Testis (tissue), 5 donors: ENCODE measurements around the genes DCP1A and CHDH.

DNA sequence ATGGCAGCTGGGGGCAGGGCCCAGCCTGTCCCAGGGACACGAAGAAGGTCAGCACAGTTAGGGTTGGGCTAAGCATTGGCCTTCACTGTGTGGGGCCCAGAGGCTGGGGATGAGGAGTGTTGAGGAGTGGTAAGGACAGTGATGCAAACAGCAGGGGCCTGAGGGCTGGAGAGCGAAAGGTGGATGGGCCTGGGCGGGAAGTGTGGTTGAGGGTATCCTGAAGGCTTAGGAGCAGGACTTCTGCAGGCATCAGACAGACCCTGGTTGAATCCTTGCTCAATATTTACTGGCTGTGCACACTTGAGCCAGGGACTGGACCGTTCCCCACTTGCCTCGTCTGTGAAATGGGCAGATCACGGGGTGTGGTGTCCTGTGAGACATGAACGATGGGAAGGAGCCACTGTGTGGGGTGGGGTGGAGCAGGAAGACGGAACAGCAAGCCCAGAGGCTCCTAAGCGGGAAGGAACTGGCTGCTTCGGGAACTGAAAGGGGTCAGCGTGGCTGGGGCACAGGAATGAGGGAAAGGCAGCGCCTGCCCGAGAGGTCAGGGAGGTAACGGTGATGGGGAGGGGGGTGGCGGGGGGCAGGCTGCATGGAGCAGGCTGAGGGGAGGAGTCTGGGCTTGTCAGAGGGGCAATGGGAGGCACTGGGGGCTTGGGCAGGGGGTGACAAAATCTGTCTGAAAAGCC, 7.4 kb downstream of the PRKCD start:
- PRO-cap, 3 experiments = no peak in any of the 3 experiments
- RAMPAGE, long total RNA, 2 experiments = no peak in any of the 2 experiments
- RRBS = no CpG with 5 or more reads among the region's 15 CpGs

DNA sequence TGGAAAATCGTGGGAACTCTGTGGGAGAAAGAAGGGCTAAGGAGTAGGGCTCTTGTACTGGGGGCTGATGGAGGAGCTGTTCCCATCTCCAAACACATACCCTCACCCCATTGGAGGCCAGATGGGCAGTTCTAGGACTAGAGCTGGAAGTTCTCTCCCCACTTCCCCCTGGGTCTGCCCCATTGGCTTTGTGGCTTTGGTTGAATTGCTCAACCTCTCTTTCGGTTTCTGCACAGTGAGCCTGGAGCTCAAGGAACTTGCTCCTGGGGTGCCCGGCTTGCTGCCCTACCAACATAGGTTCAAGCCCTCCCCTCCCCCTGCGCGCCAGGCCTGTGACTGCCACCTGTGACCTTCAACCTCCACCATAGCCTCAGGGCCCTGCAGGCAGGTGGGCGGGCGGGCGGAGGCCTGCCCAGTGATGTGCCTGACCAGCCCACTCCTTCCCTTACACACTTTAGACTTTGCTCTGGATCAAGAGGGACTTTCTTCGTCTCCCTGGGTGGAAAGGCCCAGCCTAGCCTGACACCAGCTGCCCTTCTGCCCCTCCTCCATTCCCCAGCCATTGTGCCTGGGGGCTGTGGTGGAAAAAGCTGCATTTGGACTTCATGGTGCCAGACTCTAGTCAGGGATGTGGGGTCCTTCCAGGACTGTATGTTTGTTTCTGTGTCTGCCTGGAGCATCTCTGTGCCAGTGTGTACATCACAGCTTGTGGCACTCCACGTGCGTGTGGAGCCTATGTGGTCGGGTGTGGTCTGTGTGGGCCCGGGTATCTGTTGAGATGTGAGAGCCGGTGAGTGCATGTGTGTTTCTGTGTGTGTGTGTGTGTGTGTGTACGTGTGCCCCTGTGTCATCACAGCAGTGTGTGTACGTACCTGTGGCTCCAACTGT, 9.4 kb downstream of the PRKCD start:
- PRO-cap, 3 experiments = no peak in any of the 3 experiments
- RAMPAGE, long total RNA, 2 experiments = no peak in any of the 2 experiments
- RRBS = no CpG with 5 or more reads among the region's 16 CpGs

DNA sequence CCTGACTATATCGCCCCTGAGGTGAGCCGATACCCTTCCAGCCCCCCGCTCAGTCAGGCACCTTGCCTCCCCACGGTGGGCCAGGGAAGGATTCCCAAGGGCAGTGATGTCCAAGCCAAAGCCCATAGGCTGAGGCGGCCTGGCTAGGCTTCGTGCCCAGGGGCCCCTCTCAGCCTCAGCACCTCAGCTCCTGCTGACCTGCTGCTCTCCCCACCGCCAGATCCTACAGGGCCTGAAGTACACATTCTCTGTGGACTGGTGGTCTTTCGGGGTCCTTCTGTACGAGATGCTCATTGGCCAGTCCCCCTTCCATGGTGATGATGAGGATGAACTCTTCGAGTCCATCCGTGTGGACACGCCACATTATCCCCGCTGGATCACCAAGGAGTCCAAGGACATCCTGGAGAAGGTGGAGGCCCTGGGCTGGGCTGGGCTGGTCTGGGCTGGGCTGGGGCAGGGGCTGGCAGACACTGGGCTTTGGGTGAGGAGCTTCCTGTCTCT, 27.9 kb downstream of the PRKCD start:
- PRO-cap, 3 experiments = no peak in any of the 3 experiments
- RAMPAGE, long total RNA, 2 experiments = no peak in any of the 2 experiments
- RRBS = no CpG with 5 or more reads among the region's 13 CpGs

DNA sequence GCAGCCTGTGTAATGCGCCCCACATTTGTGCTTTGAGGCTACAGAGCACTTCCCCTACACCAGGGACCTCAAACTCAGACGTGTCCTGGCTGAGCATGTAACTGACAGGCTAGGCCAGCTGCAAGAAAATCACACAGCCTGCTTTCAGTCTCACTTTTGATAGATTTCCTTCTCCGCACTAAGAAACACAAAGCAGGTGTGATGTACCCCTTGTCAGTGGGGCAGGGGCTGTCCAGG, 29.7 kb downstream of the PRKCD start:
- PRO-cap, 3 experiments = no peak in any of the 3 experiments
- RAMPAGE, long total RNA, 2 experiments = no peak in any of the 2 experiments
- RRBS = no CpG with 5 or more reads among the region's 3 CpGs

DNA sequence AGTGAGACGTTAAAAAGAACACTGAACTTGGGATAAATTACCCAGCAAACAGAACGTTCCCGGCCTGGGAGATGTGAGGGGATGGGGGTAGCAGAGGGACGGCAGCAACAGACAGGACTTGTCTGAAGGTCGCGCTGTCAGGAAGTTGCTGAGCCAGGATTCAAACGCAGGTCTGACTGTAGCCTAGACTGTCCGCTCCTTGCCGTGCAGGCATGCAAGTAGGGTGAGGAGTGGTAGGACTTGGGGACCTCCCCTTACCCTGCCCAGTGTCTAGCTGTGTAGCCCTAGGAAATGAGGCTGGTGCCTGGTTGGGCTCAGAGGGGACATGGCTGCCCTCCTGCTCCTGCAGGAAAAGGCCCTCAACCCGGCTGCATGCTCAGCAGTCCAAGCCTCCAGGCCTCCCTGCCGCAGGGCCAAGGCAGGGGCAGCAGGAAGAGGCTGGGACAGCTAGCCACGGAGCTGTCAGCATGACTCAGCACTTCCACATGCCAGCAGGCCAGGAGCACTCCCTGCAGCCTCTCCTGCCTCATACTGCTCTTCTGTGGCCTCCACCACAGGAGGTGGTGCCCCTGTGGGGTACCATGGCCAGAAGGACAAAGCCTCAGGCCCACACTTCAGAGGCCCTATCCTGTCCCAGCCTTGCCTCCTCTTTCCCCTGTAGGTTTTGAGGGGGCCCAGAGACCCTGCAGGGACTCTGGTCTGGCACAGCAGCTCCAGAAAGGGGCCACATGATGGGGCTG, 19.8 kb downstream of the TKT start:
- PRO-cap, 3 experiments = peak in 2 of 3 experiments; most common plus-strand start position 486 of the sequence (in 2); most common minus-strand start position 390 of the sequence (in 1)
- RAMPAGE, long total RNA, 2 experiments = no peak in any of the 2 experiments
- RRBS = no CpG with 5 or more reads among the region's 12 CpGs

- PRO-cap, 3 experiments = peak in 3 of 3 experiments; most common plus-strand start chr3:53347343 (in 2); most common minus-strand start chr3:53347506 (in 2)
- RAMPAGE, long total RNA, 2 experiments = start-site peak on the plus strand in 2 of 2 experiments, at chr3:53347678-53347749 at its widest, 16 to 20 reads per replicate; start-site peak on the minus strand in 2 of 2 experiments, at chr3:53347528-53347641 at its widest, 21 to 225 reads per replicate
- RRBS = under 1% methylated on average over 13 of the region's 71 CpGs
Measured at GRCh38 chr3:53346958-53348219, at the start of gene DCP1A. TSS of gene DCP1A (minus strand) at chr3:53347543.

- PRO-cap, 3 experiments = no peak in any of the 3 experiments
- RAMPAGE, long total RNA, 2 experiments = no peak in any of the 2 experiments
- RRBS = no CpG with 5 or more reads among the region's 8 CpGs
Measured at GRCh38 chr3:53679863-53680462, 166.3 kb downstream of the CHDH start.

GRCh38 chr3:53843636-53844004, 2.6 kb downstream of the CHDH start:
- PRO-cap, 3 experiments = no peak in any of the 3 experiments
- RAMPAGE, long total RNA, 2 experiments = no peak in any of the 2 experiments
- RRBS = no CpG with 5 or more reads among the region's 4 CpGs

DNA sequence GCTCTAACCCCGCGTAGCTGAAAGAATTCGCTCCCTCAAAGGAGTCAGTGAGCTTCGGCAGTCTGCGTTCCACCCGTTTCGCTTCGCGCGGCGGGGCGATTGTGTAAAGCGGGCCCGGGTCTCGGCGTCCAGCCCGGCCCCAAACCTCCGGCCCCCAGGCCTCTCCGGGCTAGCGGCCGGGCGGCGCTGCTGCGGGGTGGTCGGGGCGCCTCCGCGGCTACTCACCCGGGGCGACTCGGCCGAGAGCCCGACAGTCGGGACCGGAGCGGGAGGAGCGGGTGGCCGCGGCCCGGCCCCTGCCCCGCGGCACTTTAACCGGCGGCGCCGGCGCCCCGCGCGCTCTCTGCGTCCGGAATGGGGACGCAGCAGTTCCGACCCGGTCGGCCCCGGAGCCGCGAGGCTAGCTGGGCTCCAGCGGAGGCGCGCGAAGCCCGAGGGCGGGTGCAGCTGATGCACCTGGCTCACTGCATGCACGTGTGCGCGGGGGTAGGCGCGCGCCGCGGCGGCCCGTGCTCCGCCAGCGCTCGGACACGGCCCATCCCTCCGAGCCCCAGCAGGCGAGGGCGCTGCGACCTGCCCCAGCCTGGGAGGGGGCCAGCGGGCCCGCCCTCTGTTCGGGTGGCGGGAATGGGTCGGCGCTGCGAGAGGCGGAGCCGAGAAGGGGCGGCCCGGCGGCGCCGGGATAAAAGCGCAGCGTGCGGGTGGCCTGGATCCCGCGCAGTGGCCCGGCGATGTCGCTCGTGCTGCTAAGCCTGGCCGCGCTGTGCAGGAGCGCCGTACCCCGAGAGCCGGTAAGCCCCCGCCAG, at the start of gene CHDH:
CHDH (minus strand) TSS at position 562 of the 806 bp plus-strand sequence.
- PRO-cap, 3 experiments = peak in 3 of 3 experiments; most common plus-strand start position 711 of the sequence (in 3); most common minus-strand start position 313 of the sequence (in 2)
- RAMPAGE, long total RNA, 2 experiments = no peak in any of the 2 experiments
- RRBS = 2% methylated on average over 25 of the region's 113 CpGs

DNA sequence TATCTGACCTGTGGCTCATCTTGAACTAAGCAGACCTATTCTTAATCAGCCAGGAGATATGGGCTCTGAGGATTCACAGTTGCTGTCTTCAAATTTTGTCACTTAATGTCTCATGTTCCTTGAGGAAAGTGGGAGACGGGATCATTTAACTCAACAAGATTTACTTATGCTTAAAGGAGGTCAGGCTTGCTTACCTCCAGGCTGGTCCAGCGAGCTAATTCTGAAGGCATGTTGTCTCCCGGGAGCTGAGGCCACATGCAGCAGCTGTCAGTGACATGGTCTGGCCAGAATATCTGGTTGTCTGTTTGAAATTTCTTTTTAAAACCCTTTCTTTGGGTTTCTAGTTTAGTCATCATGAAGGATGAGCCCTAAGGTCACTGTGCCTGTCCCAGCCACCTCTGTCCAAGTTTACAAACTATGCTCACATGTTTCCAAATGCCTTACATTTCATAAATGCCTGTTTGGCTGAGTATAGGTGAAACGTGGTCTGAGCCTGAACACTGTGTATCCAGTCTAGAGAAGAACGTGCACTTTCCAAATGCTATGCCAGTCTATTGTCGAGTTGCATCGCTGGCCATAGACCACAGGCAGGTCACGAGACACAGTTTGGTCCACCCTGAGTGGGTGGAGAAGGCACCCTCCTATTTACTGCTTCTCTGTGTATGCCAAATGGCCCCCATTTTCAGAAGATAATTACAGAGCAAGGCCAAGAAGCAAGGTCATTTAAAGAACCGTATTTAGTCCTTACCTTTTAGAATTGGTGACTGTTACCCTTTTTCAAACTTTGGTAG, 26.7 kb downstream of the LRTM1 start:
- PRO-cap, 3 experiments = no peak in any of the 3 experiments
- RAMPAGE, long total RNA, 2 experiments = no peak in any of the 2 experiments
- RRBS = no CpG with 5 or more reads among the region's 9 CpGs

- PRO-cap, 3 experiments = no peak in any of the 3 experiments
- RAMPAGE, long total RNA, 2 experiments = no peak in any of the 2 experiments
- RRBS = no CpG with 5 or more reads among the region's 7 CpGs
Measured at GRCh38 chr3:54967698-54968579, 40.1 kb upstream of the LRTM1 start.

- PRO-cap, 3 experiments = no peak in any of the 3 experiments
- RAMPAGE, long total RNA, 2 experiments = no peak in any of the 2 experiments
- RRBS = no CpG with 5 or more reads among the region's 5 CpGs
Measured at GRCh38 chr3:55597747-55598264, 110.7 kb upstream of the WNT5A start.

DNA sequence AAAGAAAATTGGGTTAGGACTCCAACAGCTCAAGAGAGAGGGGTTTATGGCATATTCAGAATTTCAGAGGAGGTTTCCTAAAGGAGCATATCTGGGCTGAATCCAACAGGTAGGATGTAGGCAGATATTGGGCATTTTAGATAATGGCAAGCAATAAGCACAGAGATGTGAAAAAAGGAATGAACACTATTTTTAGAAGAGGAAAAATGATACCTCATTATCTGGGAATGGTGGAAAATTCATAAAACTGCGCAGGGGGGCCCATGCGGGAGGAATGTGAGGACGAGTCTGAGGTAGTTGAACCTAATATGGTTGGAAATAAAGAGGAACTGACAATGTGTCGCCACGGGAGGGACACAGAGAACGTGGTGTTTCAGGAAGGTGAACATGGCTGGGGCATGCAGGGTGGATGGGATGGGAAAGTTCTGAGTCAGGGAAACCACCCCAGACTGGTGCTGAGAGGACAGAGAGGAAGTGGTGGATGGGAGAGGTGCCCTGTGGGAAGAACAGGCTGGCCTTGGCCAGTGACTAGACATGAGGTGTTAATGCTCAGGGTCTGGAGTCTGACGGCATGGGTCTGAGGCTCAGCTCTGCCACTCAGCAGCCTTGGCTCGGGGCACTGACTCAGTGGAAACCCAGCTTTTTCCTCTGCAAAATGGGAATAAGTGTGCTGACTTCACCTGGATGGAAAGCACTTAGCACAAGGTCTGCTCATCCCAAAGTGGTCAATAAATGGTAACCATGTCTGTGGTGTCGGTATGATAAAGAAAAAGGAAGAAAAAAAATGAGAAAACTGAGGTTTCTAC, 137.1 kb upstream of the WNT5A start:
- PRO-cap, 3 experiments = no peak in any of the 3 experiments
- RAMPAGE, long total RNA, 2 experiments = no peak in any of the 2 experiments
- RRBS = no CpG with 5 or more reads among the region's 9 CpGs

DNA sequence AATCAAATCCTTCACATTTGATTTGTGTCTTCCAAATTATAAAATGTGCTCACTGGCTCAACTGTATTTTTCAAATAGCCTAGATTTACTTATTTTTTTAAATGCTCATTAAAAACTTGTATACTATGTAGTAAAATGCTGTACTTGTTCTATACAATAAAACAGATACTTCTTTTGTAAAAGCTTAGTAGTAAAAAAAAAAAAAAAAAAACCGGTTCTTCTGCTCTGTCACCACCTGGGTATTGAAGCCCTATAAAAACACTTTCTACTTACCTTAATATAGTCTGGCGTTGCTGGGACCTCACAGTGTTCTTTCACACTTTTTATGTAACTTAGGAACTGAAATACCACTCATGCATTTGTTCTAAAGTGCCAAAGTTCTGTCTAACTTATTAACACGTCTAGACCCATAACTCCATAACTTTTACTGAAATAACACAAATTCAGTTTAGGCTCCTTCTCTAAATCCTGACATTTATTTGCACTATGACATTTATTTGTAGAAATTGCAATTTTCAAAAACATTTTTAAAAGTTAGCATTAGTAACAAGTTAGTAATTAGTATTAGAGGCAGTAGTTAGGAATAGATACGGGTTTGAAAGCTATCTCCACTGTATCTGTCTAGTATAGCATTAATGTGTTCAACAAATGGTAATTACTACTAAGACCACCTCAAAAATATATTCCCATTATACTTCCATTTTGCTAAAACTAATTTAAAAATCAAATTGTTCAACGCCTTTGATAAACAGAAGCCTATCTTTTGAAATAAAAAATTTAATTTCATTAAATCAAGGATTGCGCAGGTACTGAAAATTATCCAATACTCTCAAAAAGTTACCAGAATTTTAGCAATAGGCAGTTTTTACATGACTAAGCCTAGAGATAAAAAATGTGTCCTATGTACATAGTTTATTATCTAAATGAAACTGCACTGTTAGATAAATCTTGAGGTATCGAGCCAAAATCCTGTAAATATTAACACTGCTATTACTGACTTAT, 61.1 kb downstream of the TASOR start:
- PRO-cap, 3 experiments = no peak in any of the 3 experiments
- RAMPAGE, long total RNA, 2 experiments = no peak in any of the 2 experiments
- RRBS = no CpG with 5 or more reads among the region's 7 CpGs

DNA sequence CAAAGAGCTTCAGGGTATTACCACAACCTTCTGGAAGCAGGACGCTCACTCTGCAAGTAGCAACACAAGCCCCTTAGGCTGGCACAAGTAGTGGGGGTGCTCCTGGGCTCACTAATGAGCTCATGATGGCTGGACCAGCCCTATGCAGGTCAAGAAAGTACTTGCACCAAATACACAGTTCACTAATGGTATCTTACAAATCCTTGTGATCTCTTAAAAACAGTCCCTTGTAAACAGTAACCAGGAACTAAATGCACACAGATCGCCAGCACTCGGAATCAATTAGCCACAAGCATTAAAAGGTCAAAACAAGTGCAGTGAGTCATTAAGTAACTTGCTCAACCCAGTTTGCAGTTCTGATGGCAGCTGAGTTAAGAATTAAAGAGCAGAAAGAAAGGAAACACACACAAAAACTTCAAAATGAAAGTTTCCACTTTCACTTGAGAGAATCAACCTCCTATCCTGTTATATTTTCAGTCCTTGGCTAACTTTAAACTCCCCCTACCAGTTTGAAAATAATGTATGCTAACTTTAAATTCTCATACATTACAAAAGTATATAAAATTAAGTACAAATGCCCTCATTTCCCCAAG, 43.2 kb downstream of the ARHGEF3 start:
- PRO-cap, 3 experiments = no peak in any of the 3 experiments
- RAMPAGE, long total RNA, 2 experiments = no peak in any of the 2 experiments
- RRBS = no CpG with 5 or more reads among the region's 3 CpGs

DNA sequence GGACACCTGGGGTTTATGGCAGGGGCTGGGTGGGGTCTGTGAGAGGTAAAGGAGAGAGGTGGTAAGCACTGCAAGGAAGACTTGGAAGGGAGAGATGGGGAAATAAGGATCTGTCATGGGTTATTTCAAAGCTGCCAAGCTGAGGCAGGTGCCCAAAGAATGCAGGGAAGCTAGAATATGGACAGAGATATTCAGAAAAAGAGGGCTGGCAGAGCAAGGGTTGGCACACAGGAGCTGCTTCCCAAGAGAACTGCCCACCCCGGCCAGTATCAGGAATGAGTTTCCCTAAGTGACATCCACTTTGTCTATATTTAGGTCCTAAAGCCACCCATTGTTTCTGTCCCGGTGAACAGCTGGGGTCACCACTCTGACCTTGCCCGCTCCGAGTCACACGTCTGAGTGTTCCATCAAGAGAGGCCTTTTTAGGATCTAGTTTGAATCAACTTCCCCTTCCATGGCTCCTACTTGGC, 109.5 kb upstream of the ARHGEF3 start:
- PRO-cap, 3 experiments = peak in 1 of 3 experiments; most common minus-strand start position 252 of the sequence (in 1)
- RAMPAGE, long total RNA, 2 experiments = no peak in any of the 2 experiments
- RRBS = no CpG with 5 or more reads among the region's 5 CpGs

DNA sequence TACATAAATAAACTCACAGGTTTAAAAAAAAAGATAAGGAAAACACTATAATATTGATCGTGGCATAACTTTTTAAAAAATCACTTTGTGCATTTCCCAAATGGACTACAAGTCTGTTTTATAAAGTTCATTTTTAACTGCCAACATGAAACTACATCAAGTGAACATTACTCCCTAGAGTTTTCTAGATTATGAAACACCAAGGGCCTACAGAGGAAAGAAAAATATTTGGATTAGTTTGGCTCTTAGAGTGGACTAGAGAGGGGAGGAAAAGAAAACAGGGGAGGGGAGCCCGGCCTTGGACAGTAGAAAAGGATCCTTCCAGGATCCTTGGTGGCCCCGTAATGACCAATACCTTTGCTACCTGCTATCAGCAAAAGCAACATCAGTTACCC, 75.9 kb upstream of the SPATA12 start:
- PRO-cap, 3 experiments = peak in 1 of 3 experiments; most common plus-strand start position 236 of the sequence (in 1)
- RAMPAGE, long total RNA, 2 experiments = no peak in any of the 2 experiments
- RRBS = no CpG with 5 or more reads among the region's 3 CpGs

DNA sequence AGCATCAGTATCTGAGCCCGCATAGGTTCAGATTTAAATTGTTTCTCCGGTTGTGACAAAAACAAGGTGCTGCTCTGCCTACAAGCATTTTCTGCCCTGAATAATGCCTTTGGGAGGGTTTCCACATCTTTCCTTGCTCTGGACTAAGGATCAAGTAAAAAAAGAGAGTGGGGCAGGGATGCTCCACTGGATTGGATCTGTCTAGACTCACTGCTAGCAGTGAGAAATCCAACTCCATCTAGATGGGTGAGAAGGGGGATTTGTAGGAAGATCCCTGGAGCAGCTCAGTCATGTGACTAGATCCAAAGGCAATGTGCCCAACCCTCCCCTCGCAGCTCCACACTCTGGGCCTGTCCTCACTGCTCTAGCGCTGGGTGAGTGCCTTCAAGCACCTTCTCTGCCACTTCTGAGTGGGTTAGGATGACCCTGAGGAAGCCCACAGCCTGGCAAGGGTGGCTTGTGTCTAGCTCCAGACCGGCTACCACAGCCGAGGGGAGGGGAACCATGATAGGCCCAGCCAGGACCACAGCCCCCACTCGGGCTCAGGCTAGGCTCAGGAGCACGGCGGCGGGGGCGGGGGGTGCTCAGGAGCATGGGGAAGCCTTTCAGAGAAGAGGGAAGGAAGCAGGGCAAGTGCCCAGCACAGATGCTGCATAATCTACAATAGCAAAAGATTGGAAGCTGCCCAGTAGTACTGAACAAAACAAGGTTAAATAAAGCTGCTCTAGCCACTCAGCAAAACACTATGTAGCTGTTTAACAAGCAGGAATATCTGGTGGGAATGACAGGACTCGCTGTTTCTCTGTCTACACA, 1.6 kb downstream of the SPATA12 start:
- PRO-cap, 3 experiments = no peak in any of the 3 experiments
- RAMPAGE, long total RNA, 2 experiments = no peak in any of the 2 experiments
- RRBS = no CpG with 5 or more reads among the region's 12 CpGs

DNA sequence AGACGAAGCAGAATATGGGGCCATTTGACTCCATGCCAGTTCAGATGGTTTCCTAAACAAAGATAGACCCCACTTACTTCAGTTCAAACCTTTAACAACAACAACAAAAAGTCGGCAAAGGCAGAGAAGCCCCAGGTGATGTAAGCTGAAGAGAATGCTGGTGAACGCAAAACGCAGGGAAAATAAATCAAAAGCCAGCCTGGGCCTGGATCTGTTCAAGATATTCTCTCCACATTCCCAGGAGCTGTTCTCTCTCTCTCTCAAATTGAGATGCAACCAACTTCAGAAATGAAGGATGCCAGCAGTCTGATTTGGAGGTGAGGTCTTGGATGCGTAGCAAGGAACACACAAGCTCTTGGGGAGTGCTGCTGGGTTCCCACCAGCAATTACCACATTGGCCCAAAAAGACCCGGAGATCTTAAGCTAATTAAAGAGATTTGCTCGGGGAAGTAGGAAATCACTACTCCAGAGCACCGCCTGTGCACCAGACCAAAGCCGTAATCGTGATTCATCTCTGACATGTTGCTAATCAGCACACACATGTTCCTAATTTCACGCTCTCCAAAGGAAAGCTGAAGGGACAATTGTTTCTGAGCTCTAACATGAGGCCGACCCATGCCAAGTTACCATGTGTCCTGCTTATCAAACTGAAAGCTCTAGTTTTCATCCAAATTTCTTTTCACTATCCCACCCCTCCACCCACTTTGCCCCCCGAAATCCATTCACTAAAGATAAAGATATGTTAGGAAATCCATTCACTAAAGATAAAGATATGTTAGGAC, 37.1 kb downstream of the IL17RD start:
- PRO-cap, 3 experiments = no peak in any of the 3 experiments
- RAMPAGE, long total RNA, 2 experiments = no peak in any of the 2 experiments
- RRBS = no CpG with 5 or more reads among the region's 13 CpGs

DNA sequence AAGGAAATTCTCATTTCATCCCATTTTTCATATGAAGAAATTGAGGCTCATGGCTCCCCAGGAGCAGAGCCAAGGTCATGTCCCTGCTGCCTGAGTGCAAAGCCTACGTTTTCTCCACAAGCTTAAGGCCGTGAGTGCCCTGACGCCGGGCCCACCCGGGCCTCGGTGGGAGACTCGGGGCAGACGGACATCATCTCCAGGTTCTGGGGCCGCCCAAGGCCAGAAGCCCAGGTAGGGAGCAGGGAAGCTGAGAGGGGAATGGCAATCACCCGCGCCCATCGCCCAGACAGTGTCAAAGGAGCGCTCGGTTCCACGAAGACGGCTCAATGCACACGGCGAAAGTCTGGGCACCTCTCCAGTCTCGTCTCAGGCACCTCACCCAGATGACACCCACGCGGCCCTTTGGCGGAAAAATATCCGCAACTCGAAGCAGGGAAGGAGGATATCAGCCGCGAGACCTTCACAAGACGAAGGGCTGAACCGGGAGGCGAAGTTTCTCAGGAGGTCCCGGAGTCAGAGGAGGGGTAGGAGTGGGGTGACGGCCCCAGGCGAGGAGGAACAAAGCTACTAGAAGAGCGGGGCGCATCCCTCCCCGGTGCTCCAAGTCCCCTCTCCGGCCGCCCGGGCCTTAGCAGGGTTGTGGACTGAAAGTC, 940 bp downstream of the IL17RD start:
- PRO-cap, 3 experiments = peak in 3 of 3 experiments; most common plus-strand start position 465 of the sequence (in 2); most common minus-strand start position 325 of the sequence (in 3)
- RAMPAGE, long total RNA, 2 experiments = no peak in any of the 2 experiments
- RRBS = 2% methylated on average over 5 of the region's 38 CpGs